Sternocleidomastoid (tissue), 1 donor: Measurements from ENCODE around the gene DDX3X.

DNA sequence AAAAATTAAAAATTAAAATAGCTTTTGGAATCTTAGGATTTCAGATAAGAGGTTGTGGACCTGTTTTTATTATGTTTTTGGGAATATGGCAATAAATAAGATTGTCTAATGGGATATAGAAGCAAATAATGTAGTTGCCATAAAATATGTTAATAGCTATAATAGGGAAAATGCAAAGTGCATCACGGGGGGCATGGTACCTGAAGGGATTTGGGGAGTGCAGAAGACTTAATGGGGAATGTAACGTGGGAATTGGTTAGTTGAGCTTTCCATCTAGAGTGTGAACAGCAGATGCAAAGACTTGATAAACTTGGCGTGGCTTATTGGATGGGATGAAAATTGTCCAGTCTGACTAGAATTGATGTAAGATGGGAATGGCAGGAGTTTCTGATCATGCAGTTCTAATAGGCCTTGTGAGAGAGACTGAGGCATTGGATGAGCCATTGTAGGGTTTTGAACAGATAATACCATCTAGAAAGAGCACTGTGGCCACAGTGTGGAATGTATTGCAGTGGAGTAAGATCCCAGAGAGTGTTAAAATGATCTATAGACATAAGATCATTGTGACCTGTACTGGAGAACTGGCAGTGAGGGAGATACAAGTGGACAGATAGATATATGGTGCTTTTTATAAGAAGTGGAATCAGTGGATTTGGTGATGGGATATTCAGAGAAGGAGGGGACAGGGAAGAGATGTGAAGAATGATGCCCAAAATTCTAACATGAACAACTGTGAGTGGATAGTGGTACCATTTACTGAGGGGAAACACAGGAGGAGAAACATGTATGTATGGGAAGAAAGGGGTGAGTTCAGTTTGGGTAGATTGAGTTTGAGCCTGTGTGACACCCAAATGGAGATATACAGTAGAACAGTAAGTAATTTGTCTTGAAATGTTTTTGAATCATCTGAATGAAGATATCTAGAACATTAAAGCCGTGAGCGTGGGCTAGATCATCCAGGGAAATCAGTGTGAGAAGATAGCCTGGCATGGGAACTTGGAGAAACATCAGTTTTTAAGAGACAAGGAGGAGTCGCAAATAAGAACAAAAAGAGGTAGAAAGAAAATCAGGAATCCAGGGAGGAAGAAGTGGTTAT lies 112.3 kb upstream of the DDX3X start:
- PRO-cap, result no peak

DNA sequence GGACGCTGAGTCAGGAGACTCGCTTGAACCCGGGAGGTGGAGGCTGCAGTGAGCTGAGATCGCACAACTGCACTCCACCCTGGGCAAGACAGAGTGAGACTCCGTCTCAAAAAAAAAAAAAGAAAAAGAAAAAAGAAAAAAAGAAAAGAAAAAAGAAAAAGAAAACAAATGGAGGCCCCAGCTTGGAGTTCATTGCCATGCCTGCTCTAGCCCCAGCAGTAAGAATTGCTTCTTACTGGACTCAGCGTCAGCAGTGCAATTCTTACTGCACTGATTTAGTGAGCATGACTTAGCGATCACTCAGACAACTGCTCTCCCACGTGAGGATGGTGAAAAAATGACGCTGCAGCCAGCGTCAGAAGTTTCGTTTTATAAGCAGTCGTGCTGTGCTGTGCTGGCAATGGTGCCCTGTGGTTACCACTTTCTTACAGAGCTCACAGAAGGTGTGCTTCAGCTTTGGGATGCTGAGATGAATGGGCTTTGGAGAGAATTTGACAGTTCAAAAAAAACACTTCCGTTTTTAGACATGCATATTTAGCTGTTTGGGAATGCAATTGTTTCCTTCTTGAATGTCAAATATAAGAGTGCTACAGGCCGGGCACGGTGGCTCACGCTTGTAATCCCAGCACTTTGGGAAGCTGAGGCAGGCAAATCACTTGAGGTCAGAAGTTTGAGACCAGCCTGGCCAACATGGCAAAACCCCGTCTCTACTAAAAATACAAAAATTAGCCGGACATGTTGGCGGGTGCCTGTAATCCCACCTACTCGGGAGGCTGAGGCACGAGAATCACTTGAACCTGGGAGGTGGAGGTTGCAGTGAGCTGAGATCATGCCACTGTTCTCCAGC lies 68.2 kb upstream of the DDX3X start:
- PRO-cap, result no peak

GRCh38 chrX:41302281-41302812 lies 31.6 kb upstream of the DDX3X start:
- PRO-cap, result no peak

GRCh38 chrX:41333705-41334400 lies at the start of gene DDX3X:
DDX3X (plus strand) TSS chrX:41334162.
- PRO-cap, result bidirectional peak, plus-strand start at chrX:41333933, minus-strand start at chrX:41333921; bidirectional peak, plus-strand start at chrX:41334162, minus-strand start at chrX:41334055

DNA sequence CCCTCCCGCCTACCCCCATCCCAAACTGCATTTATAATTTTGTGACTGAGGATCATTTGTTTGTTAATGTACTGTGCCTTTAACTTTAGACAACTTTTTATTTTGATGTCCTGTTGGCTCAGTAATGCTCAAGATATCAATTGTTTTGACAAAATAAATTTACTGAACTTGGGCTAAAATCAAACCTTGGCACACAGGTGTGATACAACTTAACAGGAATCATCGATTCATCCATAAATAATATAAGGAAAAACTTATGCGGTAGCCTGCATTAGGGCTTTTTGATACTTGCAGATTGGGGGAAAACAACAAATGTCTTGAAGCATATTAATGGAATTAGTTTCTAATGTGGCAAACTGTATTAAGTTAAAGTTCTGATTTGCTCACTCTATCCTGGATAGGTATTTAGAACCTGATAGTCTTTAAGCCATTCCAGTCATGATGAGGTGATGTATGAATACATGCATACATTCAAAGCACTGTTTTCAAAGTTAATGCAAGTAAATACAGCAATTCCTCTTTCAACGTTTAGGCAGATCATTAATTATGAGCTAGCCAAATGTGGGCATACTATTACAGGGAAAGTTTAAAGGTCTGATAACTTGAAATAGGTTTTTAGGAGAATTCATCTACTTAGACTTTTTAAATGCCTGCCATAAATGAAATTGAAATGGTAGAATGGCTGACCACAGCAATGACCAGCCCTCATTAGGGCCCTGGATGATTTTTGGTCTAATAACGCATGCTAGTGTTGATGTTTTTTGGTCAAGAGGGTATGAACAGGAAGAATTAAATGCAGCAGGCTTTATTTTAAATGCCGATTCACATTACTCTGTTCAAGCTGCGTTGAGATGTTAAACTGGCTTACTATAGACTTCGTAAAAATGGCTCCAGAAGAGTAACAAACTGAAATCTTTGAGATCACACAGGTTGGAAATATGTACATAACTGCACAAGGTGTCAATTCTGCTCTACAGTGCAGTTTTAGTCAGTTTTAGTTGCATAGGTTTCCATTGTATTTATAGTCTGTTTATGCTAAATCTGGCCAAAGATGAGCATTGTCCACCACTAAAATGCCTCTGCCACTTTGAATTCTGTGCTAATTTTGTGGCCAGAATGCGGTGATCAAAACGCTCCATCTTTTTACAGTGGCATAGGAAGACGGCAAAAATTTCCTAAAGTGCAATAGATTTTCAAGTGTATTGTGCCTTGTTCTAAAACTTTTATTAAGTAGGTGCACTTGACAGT lies 14.4 kb downstream of the DDX3X start:
- PRO-cap, result no peak

DNA sequence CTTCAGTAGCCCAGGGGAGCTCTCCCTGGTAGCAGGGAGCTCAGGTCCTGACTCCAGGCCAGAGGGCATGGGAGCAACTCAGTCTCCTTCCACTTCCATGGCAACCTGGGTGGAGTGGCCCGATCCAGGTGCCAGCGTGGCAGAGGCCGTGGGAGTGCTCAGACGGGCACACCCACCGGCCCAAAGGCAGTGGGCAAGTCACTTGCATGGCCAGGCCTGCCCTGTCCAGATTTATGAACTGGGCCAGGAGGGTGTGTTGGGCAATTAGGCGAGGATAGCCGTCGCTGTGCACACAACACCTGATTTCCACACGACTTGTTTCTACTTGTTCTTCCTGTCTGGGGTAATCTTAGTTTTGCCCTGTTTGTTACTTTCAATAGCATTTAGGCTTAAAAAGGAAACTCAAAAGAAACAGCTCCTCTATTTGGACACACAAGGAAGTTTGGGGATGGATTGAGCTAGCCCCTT lies 55.5 kb upstream of the NYX start:
- PRO-cap, result no peak

DNA sequence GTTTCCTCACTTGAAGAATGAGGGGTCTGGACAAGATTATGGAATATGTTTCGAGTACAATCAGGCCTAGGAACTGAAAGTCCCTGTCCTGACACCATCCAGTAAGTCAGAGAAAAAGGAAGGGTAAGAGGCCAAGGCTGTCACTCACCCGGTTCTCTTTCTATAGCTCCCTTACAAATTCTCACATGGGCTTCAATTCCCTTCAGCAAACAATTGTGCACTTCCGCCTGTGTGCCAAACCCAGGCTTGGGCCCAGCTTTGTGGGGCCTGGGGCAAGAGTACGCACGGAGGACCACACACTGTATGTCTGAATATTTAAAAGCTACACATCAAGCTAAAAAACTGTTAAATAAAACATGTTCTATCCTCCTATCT lies 4.0 kb upstream of the NYX start:
- PRO-cap, result no peak

DNA sequence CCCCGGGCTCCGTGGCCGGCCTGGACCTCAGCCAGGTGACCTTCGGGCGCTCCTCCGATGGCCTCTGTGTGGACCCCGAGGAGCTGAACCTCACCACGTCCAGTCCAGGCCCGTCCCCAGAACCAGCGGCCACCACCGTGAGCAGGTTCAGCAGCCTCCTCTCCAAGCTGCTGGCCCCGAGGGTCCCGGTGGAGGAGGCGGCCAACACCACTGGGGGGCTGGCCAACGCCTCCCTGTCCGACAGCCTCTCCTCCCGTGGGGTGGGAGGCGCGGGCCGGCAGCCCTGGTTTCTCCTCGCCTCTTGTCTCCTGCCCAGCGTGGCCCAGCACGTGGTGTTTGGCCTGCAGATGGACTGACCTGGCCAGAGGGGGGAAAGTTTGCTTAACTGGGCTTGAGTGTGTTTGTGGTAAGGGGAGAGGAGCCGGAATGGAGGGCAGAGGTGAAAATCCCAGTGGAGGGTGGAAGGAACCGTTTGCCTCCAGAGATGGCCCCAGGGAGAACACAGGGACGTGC lies 27.5 kb downstream of the NYX start:
- PRO-cap, result no peak

DNA sequence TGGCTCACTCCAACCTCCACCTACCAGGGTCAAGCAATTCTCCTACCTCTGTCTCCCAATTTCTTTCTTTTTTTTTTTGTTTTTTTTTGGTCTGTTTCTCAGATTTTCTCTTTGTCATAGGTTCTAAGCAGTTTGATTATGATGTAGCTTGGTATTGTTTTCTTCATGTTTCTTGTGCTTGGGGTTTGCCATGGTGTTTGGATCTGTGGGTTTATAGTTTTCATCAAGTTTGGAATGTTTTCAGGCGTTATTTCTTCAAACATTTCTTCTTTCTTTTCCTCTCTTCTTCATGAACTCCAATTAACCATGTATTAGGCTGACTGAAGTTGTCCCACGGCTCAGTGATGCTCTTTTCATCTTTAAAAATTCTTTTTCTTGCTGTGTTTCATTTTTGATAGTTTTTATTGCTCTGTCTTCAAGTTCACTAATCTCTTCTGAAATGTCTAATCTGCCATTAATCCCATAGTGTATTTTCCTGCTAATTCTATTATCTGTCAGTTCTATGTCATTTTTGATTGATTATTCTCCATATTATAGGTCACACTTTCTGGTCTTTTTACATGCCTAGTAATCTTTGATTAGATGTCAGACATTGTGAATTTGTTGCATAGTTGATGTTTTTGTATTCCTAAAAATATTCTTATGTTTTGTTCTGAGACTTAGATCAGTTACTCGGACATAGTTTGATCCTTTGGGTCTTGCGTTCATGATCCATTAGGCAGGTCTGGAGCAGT lies 115.5 kb upstream of the GPR34 start:
- PRO-cap, result no peak

GRCh38 chrX:42739700-42740059 lies 38.3 kb downstream of the PPP1R2C start:
- PRO-cap, result no peak

GRCh38 chrX:43654335-43654530 lies 1.9 kb upstream of the MAOA start:
- PRO-cap, result no peak

DNA sequence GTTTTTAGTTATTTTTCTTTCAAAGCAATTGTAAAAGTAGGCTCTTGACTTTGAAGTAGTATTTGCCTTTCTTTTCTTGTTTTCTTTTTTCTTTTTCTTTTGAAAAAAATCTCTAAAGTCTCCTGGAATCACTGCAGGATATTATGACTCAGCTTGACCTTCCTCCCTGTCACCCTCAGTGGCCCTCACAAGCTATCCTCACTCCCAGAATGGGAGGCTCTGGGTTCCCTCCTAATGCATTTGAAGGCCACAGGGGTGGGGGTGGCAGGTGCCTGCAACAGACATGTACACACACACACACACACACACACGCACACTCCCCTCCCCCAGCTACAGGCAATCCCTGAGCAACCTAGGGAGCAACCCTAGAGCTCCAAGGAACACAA lies 37.4 kb downstream of the MAOA start:
- PRO-cap, result no peak

DNA sequence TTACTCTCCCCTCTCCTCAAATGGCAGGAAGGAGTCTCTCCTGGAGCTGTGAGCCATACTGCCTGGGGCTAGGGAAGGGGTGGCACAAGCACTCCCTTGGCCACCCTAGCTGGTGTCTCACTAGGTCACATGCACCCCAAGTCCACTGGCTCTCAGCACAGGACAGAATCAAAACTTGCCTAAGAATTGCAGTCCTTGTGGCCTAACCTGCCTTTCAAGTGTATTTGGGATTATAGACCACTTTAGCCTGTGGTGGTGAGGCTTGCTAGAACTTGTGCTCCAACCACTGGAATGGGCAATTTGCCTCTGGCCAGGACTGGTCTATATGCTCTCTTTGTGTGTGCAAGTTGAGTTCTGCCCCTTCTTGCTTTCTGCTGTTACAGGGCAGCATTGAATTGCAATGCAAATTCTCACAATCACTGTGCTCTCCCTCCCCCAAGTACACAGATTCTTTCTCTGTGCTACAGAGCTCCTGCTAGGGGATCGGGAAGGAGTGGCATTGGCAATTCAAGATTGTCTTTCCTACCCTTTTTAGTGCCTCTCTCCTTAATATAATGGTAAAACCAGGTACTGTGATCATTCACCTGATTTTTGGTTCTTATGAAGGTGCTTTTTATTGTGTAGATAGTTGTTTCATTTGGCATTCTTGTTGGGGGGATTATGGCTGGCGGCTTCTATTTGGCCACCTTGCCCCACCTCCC lies 233.6 kb upstream of the DIPK2B start:
- PRO-cap, result no peak

DNA sequence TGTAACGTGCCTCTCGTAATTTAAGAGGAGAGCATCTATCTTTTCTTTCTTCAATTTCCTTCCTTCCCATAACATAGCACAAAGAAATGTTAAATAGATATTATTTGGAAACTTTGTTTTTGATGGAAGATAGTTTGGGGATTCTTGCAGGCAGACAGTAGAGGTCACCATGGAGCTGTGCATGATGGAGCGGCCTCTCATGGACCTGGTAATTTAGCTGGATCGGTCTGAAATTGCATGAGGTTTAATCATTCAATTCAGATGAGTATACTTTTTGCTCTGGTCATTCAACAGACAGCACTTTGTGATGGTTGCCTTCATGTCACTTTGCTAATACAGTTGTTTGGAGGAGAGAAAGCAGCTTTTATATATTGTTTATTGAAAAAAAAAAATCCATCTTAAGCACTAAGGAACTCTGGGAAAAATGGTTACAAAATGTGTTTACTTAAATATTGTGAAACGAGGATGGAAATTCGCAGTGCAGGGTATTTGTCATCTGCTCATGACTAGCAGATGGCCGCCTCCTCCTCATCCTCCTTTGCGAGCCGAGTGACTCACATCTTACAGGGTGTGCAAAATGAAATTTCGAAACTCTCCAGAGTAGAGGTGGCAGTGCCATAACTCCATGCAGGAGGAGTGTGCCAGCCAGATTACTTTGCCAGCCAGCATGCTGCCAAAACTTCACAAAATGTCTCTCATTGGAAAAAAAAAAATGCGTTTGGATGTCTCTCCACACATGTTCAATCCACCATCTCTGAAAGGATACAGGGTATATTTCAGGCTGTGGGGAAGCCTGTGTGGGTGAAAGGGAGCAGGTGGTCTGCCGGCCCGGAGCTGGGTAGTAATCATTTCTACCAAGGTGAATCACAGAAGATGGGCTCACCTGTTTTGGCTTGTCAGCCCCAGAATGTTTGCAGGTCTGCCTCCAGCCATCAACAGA lies 314.8 kb upstream of the DIPK2B start:
- PRO-cap, result unidirectional peak, minus-strand start at position 205 of the sequence

DNA sequence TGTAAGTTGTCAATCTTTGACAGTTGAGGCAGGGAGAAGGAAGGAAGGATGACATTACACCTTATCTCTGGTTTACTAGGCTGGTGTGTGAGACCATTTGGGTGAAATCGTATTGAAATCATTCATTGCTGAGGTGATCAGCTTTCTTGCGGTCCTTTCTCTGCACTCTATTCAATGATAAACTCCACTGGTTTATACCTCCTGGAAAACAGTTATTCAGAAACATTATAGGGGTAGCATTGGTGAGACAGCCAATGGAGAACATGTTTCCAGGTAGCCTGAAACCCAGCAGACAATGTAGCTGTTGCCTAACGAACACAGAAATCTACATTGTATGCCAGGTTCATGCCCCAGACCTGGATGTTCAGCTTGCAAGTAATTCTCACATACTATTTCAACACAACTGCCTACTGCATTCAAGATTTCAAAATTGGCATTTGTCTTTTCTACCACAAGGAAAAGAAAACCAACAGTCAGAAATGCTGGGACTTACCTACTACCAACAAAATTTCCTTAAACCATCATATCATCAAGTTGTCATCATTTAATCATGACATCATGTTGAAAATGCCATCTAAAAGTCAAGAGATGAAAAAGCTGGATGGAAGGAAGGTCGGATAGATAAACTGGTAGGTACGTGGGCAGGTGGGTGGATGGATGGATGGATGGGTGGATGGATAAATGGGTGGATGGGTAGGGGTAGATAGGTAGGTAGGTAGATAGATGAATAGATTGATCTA lies 545.4 kb upstream of the DIPK2B start:
- PRO-cap, result unidirectional peak, minus-strand start at position 304 of the sequence

DNA sequence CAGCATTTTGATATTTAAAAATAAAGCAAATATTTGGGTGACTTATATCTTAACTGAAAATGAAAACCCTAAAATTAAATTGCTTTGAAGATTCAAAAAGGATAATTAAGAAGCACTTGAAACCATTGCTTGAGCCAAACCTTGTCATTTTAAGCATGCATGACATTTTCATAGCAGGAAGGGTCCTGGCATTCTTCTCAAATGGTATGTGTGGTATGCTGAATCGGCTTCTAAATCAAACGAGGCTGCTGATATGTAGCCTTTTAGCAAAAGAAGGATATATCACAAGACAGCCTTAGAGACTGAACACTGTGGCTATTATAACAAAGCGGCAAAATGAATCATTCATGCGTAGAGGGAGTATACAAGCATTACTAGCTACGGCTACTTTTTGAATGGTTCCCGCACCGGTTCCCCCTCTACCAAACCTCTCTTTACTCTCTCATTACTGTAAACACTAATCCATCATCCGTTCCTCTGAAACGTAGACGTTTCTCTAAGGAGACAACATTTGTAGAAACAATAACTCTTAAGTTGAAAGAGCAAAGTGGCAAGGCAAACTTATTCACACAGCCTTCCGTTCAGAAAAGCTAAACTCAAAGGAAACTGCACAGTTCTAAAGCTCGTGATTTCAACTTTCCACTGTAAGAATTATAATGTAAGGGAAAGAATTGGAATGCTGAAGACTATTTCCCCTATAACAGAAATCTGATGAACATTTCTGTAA lies 607.4 kb upstream of the DIPK2B start:
- PRO-cap, result no peak

DNA sequence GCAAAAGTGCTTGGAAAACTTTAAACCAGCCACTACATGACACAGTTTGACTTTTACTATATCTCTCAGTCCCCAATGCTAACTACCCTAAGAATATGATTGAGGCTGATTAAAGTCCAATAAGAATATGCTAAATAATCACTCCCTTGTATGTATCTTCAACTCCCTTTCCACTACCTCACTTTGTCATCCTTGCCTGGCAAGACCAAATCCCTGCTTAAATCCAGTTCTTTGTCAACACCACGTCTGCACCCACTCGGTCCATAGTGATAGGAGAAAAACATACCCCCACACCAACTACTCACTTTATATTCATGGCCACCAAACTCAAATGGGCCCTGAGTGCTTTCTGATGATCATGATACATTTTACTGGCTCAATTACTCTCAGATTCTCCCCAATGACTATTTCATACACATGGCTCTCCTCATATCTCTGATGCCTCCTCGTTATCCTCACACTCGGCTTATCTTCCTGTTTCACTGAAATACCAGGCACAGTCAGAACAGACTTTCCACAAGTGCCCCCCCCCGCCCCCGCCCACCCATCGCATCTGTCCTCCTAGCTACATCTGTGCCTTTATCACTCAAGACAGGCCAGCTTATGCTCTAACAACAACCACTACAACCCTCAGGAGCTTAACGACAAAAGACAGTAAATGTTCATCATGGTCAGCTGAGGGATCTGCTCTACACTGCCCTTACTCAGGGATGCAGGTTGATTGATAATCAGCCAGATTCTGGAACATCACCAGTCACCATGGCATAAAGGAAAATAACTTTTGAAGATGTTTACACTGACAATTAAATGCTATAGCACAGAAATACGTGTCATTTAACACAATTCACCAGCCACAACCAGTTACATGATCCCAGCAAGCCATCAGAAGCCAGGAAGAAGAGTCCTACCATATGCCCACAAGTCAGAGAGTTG lies 610.6 kb upstream of the DIPK2B start:
- PRO-cap, result no peak

DNA sequence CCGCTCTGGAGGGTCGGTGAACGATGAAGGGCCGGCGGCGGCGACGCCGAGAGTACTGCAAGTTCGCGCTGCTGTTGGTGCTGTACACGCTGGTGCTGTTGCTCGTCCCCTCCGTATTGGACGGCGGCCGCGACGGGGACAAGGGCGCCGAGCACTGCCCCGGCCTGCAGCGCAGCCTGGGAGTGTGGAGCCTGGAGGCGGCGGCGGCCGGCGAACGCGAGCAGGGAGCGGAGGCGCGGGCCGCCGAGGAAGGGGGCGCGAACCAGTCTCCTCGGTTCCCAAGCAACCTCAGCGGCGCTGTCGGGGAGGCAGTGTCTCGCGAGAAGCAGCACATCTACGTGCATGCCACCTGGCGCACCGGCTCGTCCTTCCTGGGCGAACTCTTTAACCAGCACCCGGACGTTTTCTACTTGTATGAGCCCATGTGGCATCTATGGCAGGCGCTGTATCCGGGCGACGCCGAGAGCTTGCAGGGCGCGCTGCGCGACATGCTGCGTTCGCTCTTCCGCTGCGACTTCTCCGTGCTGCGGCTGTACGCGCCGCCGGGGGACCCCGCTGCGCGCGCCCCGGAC lies 430 bp downstream of the CHST7 start:
- PRO-cap, result no peak

DNA sequence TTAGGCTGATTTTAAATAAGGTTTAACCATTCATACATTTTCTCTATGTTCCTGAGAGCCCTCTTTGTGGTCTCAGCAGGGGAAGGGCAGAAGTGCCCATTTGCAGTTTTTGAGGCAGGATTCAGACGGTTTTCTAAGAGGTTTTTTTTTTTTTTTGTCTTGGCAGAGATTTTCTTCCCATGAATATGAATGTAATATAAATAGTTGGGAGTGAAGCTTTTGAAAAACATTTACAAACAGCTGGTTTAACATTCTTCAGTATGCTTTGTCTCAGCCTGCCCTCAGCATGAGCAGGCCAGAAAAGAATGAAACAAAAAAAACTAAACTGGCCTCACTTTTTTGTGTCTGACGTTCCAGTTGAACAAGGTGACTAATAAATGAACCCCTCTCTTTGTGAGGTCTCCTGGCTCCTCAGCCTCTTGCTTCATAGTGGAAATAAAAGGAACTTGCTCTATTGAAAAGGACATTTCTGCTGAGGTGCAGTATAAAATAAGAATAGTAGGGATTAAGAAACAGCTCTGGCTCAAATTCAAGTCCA lies 9.3 kb downstream of the CHST7 start:
- PRO-cap, result no peak

GRCh38 chrX:46600990-46602161 lies 27.8 kb downstream of the CHST7 start:
- PRO-cap, result no peak